Metastatic Breast Carcinoma in the Ovary (tissue), 3 donors: ENCODE measurements around the genes PARL, HTR3D, HTR3C and EIF2B5.

- PRO-cap, 3 experiments, result no peak in any of the 3 experiments
Observed at GRCh38 chr3:182642538-182643013, 150.7 kb upstream of the ATP11B start.

DNA sequence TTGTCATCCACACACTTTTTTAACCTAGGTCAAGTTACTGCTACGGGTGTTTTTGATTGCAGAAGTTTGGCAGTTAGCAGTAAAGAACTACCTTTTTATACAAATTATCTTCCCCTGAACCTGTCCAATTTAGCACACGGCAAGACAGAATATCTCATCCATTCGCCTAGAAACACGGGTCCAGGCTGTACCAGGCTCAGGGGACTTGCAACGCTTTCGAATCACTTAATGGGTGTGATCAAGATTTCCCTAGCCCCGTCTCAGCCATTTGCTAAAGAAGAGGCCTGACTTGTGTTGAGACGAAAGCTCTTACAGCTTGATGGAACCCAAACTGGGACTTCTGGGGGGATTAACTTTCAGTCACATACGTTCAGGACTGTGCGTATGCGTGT, 596 bp upstream of the ATP11B start:
- PRO-cap, 3 experiments, result peak in 1 of 3 experiments; most common plus-strand start position 228 of the sequence (in 1)

DNA sequence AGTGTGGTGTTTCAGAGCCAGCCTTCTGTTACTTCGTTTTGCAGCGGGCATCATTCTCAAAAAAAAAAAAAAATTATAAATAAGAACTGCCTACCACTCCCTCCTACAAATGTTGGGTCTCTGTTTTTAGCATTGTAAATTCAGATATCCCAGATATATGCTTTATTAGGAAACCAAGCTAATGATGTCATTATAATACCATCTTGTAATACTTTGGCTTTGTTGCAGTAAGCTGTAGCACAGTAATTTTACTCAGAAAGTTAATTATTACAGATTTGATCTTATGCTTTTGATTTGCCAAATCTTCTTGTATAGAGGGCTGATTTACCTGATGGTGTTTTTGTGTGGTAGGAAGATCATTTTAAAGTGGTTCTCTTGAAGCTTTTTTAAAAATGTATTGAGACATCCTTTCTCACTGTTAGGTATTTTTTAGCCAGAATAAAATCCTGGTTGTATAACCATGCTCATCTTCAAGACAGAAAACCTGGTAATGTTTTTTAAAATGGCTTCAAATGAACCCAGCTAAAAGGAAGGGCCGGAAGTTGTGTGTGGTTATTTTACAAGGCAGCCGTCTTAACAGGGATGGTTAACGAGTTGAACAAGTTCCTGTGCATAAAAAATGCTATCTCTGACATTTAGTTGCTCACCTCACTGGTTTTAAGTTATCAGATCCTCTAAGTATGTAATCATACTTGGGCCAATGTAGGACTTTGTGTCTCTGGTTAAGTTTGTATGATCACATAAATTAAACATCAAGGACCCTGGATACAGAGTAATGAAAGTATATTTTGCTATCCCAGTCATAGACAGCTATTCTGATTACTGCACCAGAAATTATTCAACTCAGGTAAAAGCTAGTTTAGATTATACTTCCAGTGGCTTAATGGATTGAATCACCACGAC, 1.9 kb downstream of the ATP11B start:
- PRO-cap, 3 experiments, result no peak in any of the 3 experiments

- PRO-cap, 3 experiments, result no peak in any of the 3 experiments
Observed at GRCh38 chr3:182820035-182820850, 26.9 kb downstream of the ATP11B start.

DNA sequence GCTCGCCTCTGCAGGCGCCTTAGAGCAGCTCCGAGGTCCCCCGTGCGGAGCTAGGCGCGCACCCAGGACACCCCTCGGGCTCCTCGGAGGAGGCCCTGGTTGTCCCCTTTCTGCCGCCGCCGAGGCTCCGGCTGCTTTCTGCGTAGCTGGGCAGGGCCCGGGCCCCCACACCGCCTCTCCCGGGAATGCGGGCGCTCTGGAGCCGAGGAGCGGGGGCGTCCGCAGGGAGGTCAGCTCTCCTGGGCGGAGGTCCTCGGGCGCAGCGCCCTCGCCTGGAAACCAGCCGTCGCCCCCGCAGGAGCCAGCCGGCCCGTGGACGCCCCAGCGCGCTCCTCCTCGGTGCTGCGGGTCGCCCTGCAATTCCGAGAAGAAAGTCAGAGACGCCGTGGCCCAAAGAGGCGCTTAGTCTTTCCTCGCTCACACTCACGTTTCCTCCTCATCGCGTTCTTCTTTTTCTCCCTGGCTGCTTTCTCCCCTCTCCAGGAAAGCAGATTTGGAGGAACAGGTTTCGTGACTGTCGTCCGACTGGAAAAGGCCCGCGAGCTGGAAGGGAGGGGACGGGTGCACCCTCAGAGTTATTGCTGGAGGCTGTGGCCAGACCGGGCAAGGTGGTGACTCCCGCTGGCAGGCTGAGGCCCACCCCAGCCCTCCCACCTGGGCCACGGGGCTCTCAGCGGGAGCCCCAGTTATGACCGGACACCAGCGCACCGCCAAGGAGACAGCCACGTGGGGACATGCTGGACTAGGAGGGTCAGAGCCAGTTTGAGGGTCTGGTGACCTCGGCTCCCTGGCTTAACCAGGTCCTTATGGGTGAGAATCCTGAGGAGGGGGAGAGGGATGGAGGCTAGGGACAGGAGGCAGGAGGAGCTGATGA, 16.9 kb upstream of the LAMP3 start:
- PRO-cap, 3 experiments, result no peak in any of the 3 experiments

GRCh38 chr3:183489140-183489502, 60.7 kb upstream of the MCF2L2 start:
- PRO-cap, 3 experiments, result no peak in any of the 3 experiments

DNA sequence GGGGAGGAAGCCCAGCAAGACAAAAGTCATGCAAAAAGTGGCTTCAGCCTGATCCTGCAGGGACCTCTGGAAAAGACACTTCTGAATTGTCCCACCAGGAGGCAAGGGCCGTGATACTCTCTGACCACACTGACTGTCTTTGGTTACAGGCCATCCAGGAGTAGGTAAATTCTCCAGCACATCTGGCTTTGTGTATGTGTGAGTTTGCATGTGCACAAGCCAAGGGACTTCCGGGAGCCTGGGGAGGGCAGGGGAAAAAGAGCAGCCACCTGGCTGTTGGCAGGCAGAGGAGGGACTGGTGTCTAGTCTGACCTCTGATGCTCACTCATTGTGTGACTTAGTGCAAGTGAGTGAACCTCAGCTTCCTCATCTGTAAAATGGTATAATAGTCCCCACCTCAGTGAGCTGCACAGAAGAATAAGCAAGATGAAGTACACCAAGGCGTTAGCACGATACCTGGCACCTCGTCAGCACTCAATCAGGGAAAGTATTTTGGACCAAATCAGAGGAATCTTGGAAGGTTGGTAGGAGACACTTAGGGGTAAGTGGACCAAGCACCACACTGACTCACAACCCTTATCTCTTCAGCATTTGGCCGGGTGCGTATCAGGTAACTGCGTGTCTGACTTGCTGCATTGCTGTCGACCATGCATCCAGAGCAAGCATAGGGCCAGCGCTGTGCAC, 19.2 kb downstream of the KLHL6 start:
- PRO-cap, 3 experiments, result no peak in any of the 3 experiments

DNA sequence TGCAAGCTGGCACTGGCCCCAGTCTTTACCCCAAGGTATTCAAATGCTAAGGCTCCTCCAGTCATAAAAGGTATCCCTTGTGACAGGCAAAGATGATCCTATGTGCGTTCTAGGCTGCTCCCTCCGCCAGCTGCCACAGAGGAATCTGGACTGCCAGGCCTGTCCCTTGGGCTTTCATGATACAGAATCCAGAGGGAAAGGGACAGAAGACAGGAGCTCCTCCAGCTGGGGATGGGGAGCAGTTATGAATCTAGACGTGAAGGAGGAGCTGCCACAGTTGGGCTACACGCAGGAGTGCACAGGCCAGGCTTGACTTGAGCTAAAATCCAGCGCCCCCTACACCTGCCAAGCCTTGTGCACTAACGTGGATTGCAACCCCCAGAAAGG, 14.4 kb downstream of the KLHL6 start:
- PRO-cap, 3 experiments, result no peak in any of the 3 experiments

- PRO-cap, 3 experiments, result no peak in any of the 3 experiments
Observed at GRCh38 chr3:183656494-183657310, 21.3 kb downstream of the KLHL24 start.

DNA sequence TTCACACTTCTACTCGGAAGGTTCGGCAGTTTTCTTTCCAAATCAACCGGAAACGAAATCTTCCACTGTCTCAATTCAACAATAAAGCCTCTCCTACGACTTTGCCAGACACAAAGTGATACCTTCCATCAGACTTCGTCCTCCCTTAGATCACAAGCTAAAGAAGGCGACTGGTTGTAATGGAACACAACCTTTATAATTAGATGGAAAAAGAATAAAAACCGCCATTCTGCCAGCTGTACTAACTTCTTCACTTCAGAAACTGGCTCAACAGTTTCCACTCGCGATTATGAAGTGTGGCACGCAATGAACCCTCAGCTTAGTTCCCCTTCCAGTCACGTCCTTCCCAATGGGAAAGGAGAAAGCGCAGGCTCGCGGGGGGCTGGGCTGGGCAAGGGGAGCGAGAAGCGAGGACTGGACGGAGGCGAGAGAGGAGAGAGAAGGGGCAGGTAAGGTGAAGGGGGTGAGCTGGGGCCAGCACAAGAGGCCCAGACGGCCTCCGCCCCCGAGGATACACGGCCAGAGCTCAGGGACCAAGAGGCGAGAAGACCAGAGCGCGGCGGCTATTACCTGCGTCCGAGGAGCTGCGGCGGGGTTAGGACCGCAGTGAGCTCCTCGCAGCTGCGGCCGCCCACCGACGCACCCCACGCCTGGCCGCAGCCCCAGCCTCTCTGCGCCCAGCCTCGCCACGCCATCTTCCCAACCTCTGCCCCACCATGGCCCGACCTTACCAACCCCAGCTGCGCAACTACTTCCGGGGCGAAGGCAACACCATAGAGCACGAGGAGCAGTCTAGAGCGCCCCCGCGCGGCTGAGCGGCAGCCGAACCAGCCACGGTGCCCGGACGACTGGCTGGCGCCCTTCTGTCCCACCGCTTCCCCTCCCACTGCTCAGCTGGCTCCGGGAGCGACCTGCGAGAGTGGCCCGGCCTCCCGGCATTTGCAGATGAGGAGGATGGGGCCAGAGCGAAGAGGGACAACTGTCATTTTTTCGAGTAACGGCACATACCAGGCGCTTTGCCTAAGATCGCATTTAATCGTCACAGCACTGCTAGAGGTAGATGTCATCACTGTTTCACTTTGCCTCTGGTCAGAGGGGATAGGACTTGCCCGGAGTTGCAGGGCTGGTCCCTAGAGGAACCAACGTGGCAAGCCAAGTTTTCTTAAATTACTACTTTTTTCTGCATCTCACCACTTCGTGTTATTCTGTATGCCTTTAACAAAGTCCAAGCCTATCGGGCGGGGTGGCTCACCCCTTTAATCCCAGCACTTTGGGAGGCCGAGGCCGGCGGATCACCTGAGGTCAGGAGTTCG, at the start of gene PARL:
PARL (minus strand) TSS at position 729 of the 1,313 bp plus-strand sequence.
- PRO-cap, 3 experiments, result peak in 3 of 3 experiments; most common plus-strand start position 808 of the sequence (in 3); most common minus-strand start position 729 of the sequence (in 2)

- PRO-cap, 3 experiments, result no peak in any of the 3 experiments
Observed at GRCh38 chr3:183920498-183920841, 35.8 kb upstream of the PARL start.

DNA sequence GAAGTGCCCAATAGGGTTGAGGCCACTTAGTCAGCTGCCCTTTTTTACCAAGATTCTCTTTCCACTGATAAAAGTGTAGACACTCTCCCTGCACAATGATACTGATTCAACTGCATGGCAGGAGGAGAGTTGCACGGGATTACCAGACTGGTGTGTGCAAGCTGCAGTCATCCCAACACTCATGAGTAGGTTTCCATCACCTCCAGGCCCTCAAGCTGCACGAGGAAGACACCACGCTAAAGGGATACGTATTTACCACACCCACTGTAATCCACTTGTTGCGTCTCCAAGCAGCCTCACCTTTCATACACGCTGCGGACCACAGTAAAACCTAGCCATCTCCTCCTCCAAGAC, 957 bp downstream of the ABCC5 start:
- PRO-cap, 3 experiments, result no peak in any of the 3 experiments

- PRO-cap, 3 experiments, result no peak in any of the 3 experiments
Observed at GRCh38 chr3:184031542-184031869, at the start of gene HTR3D. TSS of gene HTR3D (plus strand) at chr3:184031742.

DNA sequence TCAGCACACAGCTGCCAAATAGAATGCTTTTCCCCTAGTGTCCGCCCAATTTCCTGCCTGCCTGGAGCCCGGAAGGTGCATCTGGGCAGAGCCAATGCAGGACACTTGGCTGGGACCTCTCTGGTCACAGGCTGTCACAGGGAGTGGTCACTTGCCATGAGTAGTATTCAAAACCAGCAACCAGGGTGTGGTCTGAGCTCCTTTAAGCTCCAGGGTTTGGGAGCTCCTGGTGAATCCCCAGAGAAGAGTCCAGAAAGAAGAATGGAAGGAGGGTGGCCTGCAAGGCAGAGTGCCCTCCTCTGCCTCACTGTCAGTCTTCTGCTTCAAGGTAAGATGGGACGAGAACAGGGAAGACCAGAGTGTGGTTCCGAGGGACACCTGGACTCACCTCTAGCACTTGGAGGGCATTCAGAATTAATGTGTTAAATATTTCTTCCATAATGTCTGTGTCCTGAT, at the start of gene HTR3C:
HTR3C (plus strand) TSS at position 228 of the 456 bp plus-strand sequence.
- PRO-cap, 3 experiments, result no peak in any of the 3 experiments

DNA sequence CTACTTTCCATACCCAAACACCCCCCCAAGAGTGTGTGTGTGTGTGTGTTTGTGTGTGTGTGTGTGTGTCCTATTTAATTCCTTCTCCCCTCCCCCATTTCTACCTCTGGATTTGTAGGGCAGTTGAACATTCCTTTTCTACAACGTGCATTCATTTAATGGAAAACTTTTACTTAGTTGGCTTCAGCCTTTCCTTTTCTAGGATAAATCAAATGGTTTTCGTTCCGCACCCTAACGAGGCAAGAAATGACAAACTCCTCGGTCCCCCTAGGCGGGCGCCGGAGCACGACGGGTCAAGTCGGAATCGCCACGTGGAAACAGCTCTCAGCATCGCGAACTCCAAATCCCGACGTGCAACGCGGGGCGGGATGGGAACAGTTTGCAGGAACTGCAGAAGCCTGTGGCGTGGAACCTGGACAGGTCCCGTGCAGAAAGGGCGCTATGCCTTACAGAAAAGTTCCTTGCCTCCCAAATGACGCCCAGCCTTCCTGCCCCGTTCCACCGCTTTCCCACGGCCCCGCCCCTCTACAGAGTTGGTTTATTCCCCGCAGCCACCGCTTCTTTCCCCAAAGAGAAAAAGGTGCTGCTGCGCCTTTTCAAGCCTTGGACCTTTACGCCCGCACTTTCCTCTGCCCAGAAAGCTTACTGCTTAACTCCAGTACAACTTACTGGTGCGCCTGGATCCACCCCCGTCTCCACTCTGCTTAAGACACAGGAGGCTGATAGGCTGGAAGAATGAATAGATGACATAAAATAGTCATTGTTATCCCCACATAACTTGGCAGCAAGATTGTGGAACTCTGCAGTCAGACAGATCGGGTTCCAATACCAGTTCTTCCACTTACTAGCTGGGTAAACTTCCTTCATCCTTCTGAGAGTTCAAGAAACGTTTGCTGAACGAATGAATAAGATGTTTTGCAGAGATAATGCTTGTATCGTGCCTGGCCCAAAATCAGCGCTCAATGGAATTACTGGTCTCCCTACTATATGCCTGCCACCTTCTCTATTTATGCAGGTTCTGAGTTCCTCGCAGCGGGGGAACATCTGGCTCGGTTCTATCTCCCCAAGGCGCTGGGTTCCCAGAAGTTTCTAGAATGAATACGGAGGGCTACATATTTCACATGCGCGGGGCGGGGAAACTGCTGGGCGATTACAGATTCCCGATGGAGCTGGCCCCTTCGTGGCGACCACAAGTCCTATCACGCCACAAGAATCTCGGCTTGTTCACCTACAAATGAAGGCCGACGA, 867 bp upstream of the EIF2B5 start:
- PRO-cap, 3 experiments, result peak in 3 of 3 experiments; most common plus-strand start position 356 of the sequence (in 2); most common minus-strand start position 319 of the sequence (in 3)

DNA sequence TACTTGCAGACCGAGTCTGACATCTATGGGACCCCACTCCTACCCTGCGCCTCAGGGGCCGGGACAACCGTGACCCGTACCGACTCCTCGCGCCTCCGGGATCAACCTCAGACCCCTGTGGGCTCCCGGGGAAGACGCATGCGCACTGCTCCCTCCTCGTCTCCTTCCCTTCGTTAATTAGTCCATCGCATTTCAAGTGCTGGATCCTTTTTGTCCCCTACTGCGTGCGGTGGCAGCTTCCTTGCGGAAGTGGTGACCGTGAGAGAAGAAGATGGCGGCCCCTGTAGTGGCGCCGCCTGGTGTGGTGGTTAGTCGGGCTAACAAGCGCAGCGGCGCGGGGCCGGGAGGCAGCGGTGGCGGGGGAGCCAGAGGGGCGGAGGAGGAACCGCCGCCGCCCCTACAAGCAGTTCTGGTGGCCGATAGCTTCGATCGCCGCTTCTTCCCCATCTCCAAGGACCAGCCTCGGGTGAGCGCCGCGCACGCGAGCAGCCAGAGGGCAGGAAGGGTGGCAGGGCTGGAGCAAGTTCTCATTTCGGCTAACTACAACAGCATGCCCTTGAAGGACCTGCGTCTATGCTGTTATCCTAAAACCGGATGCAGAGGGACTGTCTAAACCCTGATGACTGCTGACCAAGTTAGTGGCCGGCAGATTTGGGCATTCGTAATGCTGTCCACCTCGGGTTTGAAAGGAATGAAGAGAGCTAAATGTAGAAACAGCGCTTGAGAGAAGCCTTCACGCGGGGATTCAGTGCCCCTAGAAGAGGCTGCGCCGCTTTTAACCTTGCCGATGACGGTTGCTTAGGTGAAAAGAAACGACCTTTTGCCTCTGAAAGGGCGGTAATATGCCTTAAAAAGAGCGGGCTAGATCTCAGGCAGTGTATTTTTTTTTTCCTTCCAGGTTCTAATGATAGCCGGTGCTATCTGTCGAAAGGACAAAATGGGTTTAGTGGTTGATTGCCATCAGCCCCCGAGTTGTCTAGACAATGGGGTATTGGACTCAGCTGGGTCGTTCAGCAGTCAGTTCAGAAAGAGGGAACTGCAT, at the start of gene EIF2B5:
EIF2B5 (plus strand) TSS at position 244 of the 1,042 bp plus-strand sequence.
- PRO-cap, 3 experiments, result peak in 3 of 3 experiments; most common plus-strand start position 261 of the sequence (in 2); most common minus-strand start position 119 of the sequence (in 2)

DNA sequence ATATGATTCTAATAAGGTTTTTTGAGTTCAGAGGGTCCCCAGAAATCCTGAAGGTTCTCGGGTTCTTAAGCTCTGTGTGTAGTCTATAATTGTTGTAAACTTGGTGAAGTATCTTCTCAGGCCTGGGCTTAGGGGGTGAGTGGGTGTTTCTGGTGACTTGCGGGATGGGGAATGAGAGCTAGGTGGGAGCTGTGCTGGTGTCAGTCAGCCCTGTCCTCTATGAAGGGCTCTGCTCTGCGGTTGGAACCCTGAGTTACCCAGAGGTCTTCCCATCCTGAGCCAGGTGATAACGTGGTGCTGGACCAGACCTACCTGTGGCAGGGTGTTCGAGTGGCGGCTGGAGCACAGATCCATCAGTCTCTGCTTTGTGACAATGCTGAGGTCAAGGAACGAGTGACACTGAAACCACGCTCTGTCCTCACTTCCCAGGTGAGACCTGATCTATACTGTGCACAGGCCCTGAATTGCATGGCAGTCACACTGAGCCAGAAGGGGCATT, 6.5 kb downstream of the EIF2B5 start:
- PRO-cap, 3 experiments, result no peak in any of the 3 experiments

- PRO-cap, 3 experiments, result no peak in any of the 3 experiments
Observed at GRCh38 chr3:184156118-184156557, 961 bp downstream of the DVL3 start.

DNA sequence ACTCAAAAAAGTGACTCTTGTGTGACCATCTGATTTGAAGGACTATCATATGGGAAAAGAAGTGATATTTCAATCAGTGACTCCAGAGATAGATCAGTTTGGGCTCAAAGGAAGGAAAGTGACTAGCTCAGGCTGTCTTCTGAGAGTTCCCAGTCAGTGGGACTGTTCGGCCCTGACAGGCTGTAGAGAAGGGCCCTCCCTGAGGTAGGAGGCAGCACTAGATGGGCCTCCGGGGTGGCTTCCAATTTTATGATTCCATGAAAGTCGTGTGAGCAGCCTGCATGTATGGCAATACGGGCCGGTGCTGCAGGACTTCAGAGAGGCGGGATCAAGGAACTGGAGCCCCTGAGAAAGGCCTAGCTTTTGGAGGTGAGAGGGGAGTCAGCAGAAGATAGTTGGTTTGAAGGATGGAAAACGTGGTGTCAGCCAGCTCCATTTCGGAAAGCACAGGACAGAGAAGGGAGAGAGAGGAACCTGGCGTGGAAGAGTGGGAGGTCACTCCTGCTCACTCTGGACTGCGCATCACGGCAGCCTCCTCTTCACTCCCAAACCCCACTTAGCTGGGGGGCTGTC, 9.9 kb downstream of the ABCF3 start:
- PRO-cap, 3 experiments, result no peak in any of the 3 experiments

DNA sequence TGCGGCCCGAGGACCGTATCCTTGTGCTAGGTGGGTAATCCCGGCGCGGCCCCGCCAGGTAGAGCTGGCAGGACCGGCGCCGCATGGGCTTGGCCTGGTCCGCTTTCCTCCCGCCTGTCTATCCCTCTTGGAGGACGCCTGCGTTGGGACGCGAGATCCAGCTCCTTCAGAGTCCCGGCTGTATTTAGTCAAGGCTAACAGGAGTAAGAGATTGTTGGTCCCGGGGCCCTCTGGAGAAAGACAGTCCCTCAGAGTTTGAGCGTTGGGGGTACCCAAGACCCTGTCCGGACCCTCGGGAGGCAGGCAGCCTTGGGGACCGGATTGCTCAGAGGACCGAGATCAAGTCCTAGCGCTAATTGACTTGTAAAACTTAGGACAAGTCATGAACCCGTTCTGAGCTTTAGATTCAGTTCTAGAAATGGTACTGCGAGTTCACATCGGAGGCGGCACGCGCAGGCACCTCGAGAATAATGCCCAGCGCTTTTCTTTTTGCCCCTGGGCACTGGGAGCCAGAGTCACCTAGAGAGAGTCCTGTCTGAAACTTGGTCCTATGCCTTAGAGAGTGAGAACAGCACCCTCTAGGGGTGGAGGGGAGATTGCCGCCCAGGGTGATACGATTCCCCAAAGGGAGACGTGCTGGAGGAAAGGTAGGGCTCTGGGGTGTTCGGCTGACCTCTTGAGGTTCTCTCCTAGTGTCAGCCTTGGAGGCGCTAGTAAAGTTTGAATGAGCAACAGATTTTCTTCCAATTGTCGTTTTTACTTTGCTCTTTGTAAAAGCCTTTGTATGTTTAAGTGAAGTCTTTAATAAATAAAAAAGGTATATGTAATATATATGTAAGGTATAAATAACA, 614 bp downstream of the EEF1AKMT4 start:
- PRO-cap, 3 experiments, result peak in 1 of 3 experiments; most common minus-strand start position 472 of the sequence (in 1)